LHCN-M2 (cell line): ENCODE measurements around a stretch of chr1.

DNA sequence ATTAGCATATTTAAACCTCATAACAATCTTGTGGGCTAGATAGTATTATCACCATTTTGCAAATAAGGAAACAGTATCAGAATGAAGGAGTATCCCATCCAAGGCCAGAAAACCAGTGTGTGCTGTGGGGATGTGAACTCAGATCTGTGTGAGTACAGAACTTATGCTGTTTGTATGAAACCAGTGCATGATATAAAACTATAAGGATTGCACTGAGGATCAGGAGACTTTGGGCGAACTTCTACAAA is 2.5 kb downstream of the MTARC2 start:
- RAMPAGE, long total RNA, result no peak

DNA sequence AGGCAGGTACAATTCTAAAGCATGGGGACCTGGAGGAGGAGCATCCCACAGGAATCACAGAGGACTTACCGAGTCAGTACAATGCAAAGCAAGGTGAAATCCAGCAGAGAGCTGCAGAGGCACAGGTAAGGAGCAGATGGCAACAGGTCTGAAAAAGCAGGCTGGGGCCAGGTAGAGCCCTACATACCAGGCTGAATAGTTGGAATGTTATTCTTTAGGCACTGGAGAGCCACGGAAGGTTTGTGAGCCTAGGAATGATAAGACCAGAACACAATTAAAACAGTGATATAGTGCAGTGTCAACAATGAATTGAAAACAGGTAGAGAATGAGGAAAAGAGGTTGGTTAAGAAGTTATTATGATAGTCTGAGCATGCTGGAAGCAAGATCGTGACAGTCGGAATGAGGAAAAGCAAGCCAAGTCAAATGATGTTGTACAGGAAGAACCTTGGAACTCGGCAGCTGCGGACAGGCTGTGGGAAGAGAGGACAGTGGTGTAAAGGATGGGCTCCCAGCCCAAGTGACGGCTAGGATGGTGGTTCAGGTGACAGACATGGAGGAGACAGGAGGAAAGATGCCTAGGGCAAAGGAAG is 25.5 kb downstream of the MTARC1 start:
- RAMPAGE, long total RNA, result no peak

- RAMPAGE, long total RNA, result no peak
Observed at GRCh38 chr1:220818733-220819078, 32.0 kb downstream of the MTARC1 start.

DNA sequence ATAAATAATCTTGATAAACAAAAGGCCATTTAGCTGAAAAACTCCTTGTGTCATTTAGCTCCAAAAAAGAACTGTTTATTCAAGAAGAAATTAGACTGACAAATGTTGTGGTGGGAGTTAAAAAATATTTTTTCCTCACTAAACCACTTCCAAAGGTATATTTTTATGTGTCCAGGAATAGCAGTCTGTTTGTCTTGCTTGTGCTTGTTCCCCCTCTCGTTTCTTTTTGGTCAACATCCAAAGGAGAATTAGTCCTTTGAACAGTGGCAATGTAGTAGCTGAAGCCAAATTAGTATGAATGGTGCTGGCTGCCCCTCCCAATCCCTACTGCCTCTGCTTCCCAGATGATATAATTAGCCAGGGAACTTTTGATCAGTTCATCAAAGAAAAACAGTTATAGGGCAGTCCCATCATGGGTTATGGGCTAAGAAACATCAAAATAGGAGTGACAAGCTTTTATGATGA is 238.9 kb downstream of the HLX start:
- RAMPAGE, long total RNA, result no peak

DNA sequence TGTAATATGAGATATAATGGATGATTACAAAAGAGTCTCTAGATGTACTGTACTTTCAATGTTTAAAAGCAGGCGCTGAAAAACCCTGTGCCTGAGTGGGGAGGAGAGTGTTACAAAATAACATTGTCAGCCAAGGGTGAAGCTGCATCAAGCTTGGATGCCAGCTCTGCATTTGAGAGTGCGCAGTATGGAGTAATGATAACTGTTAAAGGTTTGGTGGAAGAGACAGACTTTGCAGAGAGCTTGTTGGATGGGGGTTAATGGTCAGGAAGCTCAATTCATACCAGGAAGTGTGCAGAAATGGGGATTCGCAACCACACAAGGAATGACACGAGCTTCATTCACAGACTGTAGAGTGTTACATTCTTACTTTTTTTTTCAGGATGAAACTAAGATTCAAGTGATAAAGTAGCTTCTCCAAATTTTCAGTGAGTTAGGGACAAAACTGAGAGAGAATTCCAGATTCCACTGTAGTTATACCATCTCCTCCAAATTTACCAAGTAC is 120.7 kb downstream of the DUSP10 start:
- RAMPAGE, long total RNA, result no peak

DNA sequence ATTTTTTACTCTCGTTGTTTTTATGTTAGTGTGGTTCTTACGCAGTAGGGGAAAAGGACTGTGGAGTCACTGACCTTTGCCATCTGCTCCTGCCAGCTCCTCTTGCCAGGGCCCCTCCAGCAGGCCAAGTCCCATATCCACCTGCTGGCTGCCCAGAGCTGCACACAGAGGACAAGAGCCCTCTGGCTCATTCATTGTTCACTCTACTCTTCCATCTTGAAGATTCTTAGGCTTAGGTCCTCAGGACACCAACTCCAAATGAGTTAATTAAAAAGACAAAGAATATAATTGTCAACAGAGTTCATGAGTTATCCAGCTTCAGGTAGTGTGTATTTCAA is 316.4 kb upstream of the DUSP10 start:
- RAMPAGE, long total RNA, result no peak

GRCh38 chr1:222061620-222062571 is 320.0 kb upstream of the DUSP10 start:
- RAMPAGE, long total RNA, result no peak

GRCh38 chr1:222662129-222663532 is 44.7 kb downstream of the MIA3 start:
- RAMPAGE, long total RNA, result no peak

DNA sequence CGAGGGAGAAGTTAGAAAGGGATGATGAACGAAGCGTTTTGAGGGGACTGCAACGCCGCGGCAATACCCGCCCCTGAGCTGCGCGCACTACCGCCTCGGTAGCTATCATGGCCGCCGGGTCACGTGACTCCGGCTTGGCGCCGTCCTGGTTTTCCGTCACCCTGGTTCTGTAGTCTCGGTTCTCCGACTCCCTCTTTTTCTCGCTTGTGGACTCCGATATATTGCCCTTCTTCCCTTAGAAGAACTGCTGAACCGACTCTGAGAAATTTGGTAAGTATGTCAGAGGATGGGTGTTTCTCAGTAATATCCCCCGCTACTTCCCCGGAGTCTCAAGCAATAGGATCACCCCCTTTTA is 286 bp downstream of the BROX start:
- RAMPAGE, long total RNA, result start-site peak on the plus strand centred at position 161 of the sequence, 36 bp wide, 17 reads

DNA sequence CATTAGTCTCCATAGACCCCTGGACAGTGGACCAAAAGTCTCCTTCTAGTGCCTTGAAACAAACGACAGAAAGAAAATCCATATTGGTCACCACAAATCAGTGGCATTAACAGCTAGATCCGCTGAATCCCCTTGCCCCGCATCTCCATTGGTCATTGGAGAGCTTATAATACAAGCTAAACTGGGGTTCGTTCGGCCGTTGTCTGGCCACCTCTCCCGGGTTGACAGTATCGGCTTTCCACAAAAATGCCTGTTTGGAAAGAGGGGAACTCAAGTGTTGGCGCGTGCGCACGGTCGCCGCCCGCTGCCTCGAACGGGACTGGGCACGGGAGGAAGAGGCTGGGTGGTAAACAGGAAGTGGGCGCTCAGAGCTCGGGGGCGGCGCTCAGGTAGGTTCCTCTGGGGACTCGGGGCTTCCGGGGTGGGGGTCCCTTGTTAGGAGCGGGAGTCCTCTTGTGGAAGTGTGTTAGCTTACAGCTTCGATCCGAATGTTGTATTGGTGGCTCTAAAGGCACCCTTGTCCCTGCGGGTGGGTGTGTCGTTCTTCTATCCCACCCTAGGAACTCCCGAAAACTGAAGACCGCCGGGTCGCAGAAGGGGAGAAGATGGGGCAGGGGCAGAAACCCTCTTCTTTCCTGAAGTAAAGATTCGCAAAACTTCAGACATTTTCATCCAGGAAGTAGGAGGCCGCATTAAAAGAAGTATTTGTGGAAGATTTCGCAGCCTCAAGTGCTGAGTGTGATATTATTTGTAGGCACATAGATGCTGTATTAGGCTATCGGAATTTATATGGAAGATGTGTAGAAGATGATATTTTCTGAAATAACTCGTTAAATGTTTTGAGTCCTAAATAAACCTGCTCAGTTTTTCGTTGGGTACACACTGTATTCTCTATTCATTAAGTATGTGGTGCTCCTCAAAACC is 926 bp downstream of the BROX start:
- RAMPAGE, long total RNA, result no peak

- RAMPAGE, long total RNA, result no peak
Observed at GRCh38 chr1:223027412-223028162, 115.5 kb downstream of the TLR5 start.

- RAMPAGE, long total RNA, result no peak
Observed at GRCh38 chr1:223175367-223176134, 32.5 kb upstream of the TLR5 start.

GRCh38 chr1:223179986-223180224 is 36.9 kb upstream of the TLR5 start:
- RAMPAGE, long total RNA, result no peak

DNA sequence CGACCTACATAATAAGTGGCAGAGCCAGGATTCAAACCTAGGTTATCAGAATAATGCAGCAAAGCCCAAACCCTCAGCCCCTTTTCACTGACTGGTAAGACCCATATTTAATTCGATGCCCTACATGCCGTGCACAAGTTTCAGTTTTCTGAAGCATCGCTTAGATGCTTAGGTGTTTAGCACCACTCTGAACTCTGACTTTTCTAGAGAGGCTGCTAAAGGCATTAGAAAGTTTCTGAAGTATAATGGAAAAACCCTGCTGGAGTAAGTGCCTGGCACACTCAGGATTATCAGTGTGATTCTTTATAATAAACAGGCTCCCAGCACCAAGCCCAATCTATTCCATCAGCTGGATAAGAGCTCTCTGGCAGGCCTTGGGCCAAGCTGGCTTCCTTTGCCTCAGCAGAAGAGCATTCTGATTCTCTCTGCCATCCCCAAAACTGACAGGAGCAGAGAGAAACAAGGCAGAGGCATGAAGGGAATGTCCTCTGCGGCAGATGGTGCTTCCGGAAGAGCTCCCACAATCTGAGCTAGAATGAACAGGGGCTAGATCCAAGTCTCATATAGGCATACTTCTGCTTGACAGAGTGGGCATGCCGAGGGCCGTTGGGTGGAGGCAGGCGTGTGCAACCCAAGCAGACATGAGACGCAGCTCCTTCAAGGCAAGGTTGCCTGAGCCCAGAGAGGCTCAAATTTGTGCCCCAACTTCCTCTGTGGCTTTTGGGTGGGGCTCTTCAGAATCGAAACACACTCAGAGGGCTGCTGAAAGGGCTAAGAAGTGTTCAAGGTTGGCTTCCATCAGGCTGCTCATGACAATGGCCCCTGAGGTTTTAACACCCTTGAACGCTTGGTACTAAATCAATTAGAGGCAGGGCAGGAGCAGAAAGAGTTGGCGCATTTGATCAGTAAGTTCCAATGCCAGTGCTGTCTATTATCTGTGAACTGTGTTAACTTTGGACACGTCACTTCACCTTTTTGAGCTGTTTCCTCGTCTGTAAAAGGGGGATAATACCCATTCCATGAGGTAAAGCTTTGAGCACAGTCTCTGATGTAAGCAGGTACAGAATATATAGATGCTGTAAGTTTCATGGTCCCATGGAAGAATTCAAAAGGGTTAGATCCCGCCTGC is 4.1 kb downstream of the CAPN2 start:
- RAMPAGE, long total RNA, result no peak

DNA sequence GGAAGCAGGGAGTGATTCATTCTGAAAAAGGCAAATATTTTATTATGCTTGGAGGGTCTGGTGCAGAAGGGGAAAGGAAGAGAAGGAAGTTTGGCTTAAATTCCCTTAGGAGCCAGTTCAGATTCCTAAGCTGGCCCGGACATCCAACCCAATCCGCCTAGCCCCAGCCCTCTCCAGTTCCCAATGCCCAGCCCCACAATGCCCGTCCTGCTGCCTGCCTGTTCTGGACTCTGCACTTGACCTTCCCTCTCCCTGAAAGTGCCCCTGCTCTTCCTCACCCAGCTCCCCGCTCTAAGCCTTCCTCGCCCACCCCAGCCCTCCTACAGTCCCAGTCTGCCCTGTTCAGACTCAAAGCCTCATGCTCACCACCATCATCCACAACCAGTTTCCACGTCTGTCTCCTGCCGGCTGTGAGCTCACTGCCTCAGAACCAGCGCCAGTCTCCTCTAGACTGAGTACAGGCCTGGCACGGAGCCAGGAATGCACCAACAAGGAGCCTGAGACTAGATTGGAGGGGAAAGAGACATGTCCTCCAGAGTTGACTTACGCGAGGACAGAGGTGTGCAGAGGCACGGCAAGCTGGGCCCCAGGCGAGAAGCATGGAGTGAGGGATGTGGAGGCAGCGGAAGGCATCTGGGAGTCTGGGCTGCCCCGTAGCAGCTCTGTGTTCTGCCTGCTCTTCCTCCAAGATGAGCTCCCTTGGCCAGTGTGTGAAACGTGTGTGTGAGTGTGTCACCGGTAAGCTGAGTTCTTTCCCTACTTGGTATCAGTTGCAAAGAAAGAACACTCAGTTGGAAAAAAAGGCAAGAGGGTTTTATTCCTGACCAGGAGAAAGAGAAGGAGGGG is 19.1 kb downstream of the CAPN2 start:
- RAMPAGE, long total RNA, result no peak

DNA sequence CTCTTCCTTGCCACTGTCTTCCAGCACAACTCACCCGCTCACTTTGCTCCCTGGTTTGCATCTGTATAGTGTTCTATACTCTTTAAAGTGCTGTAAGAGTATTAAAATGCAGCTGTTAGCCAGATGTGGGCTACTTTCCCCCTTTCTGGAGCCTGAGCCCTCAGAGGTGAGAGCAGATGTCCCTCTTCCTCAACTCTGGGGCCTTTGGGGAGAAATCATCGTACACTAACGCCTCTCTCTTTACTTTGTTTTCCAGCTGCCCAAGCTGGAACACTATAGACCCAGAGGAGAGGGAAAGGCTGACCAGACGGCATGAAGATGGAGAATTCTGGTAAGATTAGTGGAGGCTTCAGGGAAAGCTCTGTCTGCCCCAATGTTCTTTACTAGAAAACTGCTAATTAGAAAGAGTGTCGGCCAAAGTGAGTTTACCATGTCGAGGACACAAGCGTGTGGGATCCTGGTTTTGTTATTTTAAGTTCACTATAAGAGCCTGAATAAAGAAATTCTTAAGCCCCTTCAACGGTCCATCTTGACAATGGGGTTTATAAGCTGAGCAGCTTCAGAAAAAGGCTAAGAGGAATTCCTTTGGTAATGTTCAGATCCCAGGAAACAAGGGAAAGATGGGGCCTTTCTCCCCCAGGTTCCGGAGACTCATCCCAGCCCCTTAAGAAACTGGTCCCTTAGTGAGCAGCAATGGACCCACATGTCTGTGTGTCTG is 39.6 kb downstream of the CAPN2 start:
- RAMPAGE, long total RNA, result no peak

GRCh38 chr1:223752580-223753161 is 40.3 kb downstream of the CAPN2 start:
- RAMPAGE, long total RNA, result no peak

GRCh38 chr1:223783311-223783704 is 62.4 kb downstream of the TP53BP2 start:
- RAMPAGE, long total RNA, result no peak

DNA sequence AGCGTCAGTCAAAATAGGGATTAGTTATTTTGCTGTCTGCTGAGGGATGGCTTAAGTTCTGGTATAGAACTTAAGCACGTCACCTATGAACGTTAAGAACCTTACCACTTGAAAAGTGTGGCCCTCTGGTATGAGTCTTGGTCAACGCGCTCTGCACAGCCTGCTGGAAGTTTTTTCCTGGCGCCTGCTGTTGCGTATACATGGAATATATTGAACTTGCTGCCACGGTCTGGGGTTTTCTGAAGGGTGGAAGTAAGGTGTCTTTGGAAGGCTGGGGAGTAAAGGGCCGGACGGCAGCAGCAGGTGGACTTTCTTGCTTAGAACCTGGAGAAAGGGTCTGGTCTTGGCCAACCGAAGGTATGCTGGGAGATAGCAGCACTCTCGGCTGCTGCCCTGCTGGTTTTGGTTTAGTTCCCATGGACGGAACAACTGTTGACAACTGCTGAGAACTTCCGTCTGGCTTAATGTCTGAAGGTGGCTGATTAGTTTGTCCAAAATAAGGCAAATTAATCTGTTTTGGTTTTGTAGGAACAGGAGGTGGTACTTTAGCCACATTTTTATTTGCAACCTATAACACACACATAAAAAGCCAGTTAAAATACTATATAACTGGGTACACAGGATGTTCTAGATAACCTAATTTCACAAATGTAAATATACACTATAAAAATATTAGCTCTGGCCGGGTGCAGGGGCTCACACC is 47.5 kb downstream of the TP53BP2 start:
- RAMPAGE, long total RNA, result no peak

DNA sequence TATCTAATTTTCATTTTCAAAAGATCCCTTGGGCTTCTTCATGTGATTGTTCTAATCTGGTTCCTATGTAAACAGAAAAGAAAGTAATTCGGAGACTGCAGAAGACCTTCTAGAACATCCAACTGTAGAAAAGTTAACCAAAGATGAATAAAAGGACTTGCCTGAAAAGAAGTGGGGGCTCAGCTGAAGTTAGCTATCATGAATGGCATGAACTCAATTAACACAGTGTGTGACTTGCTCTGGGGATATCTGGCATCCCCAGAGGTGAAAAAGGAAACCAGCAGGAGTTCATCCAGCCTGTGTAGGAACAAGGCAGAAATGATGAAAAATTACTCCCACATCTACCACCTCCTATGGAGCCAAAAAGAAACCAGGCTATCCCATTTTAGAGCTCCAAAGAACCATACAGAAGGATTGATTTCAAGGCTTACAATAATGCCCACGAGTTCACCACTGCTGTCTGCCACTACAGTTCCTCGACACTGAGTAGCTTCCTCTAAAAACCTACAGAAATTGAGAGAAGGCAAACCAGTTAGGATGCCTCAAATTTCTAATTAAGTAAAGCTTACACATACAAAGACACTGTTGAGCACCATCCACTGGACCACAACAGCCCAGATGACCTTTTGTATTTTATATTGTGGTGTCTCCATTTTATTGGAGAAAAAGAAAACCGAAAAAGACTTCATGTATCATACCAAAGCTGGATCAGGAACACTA is 25.2 kb downstream of the TP53BP2 start:
- RAMPAGE, long total RNA, result no peak